ENCODE data around the genes XDH and MEMO1.

DNA sequence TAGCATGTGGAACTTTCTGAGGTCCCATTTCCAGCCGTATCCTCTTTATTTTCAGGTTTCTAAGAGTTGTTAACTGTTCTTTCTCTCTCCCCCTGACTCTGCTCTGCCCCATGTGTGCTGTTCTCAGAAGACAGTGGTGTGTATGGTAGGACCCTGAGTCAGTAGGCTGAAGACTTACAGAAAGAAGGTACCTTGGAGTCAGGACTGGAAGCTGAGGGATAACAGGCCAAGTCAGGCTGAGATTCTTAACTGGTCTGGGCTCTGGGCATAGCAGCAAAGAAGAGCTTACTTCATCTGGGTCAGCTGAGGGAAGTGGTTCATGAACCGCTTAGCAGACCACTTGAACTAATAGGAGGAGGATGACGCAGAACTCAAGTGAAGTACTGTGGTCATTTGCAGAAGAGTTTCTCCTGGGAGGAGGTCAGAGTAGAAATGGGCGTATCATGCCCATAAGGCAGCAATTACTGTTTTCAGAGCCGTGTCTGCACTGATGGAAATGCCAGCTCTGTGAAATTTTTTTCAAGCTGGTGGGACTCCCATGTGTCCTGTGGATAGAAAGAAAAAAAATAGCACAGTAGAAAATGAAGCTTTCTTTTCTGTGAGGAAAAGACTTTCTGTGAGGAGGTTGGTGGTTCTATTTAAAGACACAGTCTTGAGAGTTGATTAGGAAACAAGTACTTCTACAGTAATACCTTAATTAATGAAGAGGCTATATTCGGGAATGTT is 164.6 kb downstream of the LCLAT1 start:
- PRO-cap: no peak
CAGE:
- cytosol, long polyA plus RNA: no peak
- long polyA plus RNA: no peak
- nucleus, long polyA plus RNA: no peak

GRCh38 chr2:31253714-31254222 is 19.8 kb downstream of the EHD3 start:
- PRO-cap: no peak
CAGE:
- cytosol, long polyA plus RNA: no peak
- long polyA plus RNA: no peak
- nucleus, long polyA plus RNA: no peak

- PRO-cap: no peak
CAGE:
- cytosol, long polyA plus RNA: no peak
- long polyA plus RNA: no peak
- nucleus, long polyA plus RNA: start-site peak on the minus strand at chr2:31414701-31414747, 47 and 54 reads in 2 replicates
Observed at GRCh38 chr2:31414060-31415317, at the start of gene XDH. Gene XDH (minus strand): TSS chr2:31414742.

DNA sequence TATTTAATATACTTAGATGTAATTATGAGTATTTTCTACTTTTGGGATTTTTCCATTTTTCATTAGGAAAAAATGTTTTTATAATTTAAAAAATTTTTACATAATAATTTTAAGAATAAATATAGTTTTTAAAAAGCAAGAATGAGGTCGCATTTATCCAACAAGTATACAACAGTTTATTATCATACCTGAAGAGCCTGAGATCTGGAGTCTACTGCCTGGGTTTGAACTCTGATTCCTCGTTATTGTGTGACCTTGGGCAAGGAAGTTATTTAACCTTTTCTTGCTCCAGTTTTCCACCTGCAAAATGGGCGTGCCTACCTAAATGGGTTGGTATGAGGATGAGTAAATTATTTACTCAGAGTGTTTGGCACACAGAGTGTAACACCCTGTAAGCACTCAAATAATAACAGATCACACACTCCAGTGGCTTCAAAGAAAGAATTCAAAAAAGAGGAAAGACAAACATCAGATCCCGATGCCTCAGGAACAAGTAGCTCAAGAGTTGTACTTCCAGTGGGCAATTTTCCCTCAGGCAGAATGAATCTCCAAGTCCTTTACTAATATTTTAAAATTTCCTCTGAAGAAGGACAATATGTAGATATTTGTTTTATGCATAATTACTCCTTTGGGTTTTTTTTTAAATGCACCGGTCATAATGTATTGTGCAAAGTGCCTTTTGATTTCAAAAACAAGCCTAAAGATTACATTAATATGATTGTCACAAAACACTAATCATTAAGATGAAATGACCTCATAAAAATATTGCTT is 2.4 kb downstream of the SRD5A2 start:
- PRO-cap: no peak
CAGE:
- cytosol, long polyA plus RNA: no peak
- long polyA plus RNA: no peak
- nucleus, long polyA plus RNA: no peak

DNA sequence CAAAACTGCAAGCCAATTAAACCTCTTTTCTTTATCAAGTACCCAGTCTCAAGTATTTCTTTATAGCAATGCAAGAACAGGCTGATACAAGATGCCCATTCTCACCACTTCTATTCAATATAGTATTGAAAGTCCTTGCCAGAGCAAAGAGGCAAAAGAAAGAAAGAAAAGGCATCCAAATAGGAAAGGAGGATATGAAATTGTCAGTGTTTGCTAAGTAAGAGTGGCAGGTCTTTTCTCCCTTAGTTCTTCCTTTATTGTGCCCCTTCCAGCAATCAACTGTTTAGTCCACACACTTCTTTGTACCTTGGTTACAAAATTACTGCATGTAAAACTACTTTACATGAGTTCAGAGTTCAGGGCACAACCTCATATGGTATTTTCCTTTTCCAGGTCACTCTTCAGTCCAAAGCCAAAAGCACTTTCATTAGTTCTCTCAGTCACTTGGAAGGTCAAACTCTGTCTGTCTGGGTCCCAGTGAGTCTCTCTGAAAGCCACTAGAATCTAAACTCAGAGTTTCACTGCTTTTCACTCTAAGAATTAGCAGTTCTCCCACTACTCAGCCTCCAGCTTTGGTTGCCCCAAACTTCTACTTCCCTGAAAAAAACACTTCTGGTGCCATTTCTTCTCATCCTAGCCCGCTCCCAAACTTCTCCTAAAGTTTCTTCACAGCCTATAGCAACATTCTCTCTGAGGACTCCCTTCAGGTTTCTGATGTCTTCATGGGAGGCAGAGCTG is 122.5 kb upstream of the SRD5A2 start:
- PRO-cap: no peak
CAGE:
- cytosol, long polyA plus RNA: no peak
- long polyA plus RNA: no peak
- nucleus, long polyA plus RNA: no peak

DNA sequence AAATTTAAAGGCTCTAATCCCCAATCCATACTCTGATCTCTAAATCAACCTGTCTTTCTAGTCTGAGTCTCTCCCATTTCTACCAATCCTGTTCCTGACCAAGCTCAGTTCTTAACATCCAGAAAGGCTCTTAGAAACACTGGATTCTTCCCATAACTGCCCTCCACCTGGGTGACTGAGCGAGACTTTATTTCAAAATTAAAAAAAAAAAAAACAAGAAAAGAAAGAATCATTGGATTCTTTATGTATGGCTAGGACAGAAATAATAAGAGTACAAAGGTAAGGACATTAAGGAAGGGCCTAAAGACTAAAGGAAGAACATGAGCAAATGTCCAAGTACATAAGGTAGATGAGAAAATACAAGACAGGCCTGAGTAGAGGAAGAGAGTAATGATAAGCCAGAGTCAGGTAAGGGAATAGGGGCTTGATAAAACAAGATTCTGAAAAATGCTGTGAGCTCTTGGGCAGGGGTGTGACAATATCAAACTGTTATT is 76.5 kb downstream of the MEMO1 start:
- PRO-cap: no peak
CAGE:
- cytosol, long polyA plus RNA: no peak
- long polyA plus RNA: no peak
- nucleus, long polyA plus RNA: start-site peak on the minus strand centred at position 383 of the sequence, 171 bp wide, 27 and 16 reads in 2 replicates

DNA sequence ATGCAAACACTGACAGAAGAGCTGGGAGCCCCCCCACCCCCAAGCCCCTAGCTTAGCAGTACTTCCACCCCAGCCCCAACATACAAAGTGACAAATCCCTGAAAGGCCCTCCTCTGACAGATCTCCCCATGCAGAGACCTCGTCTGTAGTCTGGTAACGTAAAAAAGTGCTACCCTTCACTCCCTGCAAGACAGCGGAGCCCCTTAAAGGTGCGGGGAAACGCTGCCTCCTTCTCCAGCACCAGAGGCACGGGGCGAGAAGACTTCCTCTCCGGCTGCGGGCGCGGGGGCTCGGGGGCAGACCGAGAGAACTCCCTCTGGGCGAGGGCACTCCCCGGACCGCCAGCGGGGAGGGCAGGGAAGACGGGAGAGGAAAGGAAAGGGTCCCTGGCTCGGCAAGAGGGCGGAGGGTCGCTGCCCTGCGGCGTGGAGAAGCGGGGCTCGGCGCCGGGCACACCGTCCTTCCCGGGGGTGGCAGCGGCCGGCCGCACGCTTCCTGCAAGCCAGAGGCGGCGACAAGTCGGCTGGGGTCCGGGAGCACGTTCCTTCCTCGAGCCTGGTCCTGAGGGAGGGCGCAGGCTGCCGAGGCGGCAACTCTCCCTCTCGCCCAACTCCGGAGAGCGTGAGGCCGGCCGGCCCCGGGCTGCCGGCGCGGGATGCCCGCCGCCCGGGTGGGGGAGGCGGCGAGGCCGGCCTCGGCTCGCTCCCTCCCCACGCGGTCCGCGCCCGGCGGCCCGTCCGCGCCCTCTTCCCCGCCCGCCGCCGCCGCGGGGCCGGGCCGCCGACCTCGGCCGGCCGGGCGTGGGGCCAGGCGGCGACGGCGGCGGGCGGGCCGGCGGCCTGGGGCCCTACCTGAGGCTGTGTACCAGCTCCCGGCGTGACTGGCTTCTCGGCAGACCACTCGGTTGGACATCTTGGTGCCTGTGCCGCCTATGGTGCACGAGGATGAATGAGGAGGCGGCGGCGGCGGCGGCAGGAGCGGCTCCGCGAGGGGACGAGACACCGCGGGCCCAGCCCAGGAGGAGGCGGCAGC is 1.2 kb downstream of the MEMO1 start:
- PRO-cap: bidirectional peak, plus-strand start outside the sequence, minus-strand start at position 750 of the sequence
CAGE:
- cytosol, long polyA plus RNA: no peak
- long polyA plus RNA: no peak
- nucleus, long polyA plus RNA: no peak

DNA sequence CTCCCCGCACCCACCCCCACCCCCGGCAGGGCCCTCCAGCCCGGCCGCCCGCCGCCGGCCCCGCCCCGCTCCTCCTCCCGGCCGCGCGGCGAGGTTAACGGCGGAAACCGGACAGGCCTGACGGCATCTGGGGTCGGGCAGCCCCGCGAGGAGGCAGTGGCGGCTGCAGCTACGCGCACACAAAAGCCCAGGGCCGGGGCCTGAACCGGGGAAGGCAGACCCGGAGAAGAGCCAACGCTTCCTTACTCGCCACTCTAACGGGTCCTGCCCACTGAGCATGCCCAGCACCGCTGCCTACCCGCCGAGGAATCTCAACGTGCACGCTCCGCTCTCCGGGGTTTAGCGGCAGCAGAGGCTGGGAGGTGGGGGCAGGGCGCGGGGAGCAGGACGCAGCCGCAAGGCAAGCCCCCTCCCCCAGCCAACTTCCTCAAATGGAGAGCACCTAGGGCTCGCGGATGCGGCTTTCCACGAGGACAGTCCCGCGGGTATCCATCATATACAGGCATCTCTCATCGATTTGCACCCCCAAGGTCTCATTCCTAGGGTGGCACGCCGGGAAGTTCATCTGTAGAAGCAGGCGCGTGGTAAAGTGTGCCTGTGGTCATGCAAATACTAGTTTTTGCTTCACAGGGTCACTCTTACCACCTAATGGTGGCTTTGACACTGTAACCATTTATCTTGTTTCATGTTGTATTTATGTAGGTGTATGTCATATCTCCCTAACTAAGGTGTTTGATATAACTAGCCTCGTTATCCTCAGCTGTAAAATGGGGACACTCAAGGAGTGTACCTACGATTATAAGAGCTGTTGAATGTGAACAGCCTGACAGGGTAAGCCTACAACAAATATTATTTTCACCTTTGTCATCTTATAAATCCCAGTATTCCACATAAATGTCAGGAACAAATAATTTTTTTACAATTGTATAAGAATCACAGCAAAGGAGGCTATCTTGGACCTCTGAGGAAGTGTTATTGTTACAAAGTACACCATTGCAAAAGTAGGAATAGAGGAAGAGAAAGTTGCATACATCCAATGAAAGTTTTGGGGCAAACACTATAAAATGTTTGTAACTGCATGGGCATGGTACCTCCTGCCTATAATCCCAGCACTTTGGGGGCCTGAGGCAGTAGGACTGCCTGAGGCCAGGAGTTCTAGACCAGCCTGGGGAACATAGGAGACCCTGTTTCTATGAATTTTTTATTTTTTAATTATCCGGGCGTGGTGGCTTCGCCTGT is at the start of gene MEMO1:
Gene MEMO1 (minus strand): TSS at position 313 of the 1,239 bp plus-strand sequence.
- PRO-cap: bidirectional peak, plus-strand start at position 126 of the sequence, minus-strand start at position 158 of the sequence; bidirectional peak, plus-strand start at position 430 of the sequence, minus-strand start at position 313 of the sequence
CAGE:
- cytosol, long polyA plus RNA: start-site peak on the minus strand centred at position 309 of the sequence, 87 bp wide, 48 and 12 reads in 2 replicates
- long polyA plus RNA: no peak
- nucleus, long polyA plus RNA: no peak

GRCh38 chr2:32197616-32198040 is 32.0 kb downstream of the SLC30A6 start:
- PRO-cap: no peak
CAGE:
- cytosol, long polyA plus RNA: no peak
- long polyA plus RNA: no peak
- nucleus, long polyA plus RNA: no peak

- PRO-cap: no peak
CAGE:
- cytosol, long polyA plus RNA: no peak
- long polyA plus RNA: no peak
- nucleus, long polyA plus RNA: no peak
Observed at GRCh38 chr2:32204380-32204955, 38.8 kb downstream of the SLC30A6 start.

DNA sequence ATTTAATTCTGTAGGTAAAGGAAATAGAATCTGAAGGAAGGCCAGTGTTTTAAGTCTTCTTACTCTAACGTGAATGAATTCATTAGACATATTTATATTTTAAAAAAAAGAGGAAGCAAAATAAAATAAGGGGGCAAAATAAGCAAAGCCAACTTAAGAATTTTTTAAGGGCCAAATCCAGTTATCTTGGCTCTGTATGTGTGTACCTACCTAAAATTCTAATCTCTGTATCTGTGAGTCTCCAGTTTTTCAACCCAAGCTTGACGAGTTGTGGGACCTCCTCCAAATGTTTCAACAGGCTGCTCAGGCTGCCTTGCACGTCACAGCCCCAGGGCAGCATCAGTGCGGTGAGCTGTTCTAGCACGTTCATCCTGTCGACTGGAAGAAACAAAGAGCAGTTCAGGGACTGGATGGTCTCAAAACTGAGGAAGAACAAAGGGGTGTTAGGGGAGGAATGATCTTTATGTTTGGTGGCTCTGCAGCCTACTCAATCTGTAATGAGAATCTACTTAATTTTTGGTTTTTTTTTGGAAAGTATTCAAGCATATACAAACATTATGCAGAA is 29.4 kb downstream of the NLRC4 start:
- PRO-cap: no peak
CAGE:
- cytosol, long polyA plus RNA: no peak
- long polyA plus RNA: no peak
- nucleus, long polyA plus RNA: no peak

DNA sequence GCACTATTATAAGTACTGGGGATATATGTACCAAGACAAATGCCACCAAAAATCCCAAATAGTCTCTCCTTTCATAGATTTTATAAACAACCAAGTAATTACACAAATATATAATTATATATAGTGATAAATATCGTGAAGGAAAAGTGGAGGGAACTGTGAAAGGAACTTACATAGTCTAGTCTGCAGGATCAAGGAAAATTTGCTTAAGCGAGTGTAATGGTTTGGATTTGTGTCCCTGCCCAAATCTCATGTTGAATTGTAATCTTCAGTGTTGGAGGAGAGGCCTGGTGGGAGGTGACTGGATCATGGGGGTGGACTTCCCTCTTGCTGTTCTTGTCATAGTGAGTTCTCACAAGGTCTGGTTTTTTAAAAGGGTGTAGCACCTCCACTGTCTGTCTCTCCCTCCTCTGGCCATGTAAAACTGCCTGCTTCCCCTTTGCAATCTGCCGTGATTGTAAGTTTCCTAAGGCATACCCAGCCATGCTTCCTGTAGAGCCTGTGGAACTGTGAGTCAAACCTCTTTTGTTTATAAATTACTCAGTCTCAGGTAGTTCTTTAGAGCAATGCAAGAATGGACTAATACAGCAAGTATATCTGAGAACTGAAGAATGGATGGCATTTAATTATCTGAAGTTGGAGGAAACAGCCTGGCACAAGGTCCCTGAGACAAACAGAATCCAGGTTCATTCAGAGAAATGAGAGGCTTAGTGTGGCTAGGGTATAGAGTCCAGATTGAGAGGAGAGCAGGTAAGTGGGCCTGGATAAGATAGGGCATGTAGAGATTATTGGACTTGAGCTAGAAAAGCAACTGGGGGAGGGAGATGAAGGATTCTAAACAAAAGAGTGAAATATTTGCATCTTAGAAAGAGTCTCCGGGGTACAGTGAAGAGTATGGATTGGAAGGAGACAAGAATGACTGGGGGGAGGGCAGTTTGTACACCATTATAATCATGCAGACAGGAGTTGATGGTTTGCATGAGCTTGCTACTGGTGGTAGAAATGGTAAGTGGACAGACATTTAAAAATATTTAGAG is 6.7 kb downstream of the YIPF4 start:
- PRO-cap: no peak
CAGE:
- cytosol, long polyA plus RNA: no peak
- long polyA plus RNA: no peak
- nucleus, long polyA plus RNA: no peak

DNA sequence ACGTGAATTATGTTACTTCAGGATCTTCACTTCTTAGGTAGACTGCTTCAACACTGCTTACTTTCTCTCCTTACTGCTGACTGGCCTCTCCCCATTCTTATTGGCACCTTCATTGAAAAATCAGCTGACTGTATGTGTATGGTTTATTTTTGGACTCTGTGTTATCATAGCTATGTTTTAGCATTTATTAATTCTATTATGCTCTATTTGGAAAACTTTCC is 92.1 kb downstream of the TTC27 start:
- PRO-cap: no peak
CAGE:
- cytosol, long polyA plus RNA: no peak
- long polyA plus RNA: no peak
- nucleus, long polyA plus RNA: no peak

DNA sequence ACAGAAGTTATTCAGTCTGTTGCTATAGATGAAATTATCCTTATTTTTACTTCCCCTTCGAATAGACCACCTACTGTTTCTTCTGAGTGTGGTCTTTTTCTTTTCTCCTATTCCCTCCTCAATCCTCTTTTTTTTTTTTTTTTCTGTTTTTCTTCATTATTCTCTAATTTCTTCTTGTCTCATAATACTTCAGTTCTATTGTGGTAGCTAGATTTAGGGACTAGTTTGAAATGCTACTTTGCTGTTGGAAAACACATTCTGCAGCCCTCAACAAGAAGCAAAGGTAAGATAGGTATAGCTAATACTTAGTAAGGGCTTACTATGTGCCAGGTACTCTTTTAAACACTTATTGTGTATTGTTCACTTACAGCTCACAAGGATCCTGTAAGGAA is 75.4 kb downstream of the LTBP1 start:
- PRO-cap: no peak
CAGE:
- cytosol, long polyA plus RNA: no peak
- long polyA plus RNA: no peak
- nucleus, long polyA plus RNA: no peak

- PRO-cap: no peak
CAGE:
- cytosol, long polyA plus RNA: no peak
- long polyA plus RNA: no peak
- nucleus, long polyA plus RNA: no peak
Observed at GRCh38 chr2:33038863-33039277, 92.1 kb downstream of the LTBP1 start.

- PRO-cap: no peak
CAGE:
- cytosol, long polyA plus RNA: no peak
- long polyA plus RNA: no peak
- nucleus, long polyA plus RNA: no peak
Observed at GRCh38 chr2:33158491-33159177, 211.9 kb downstream of the LTBP1 start.

GRCh38 chr2:33338514-33338890 is 137.9 kb upstream of the RASGRP3 start:
- PRO-cap: no peak
CAGE:
- cytosol, long polyA plus RNA: no peak
- long polyA plus RNA: no peak
- nucleus, long polyA plus RNA: no peak

- PRO-cap: no peak
CAGE:
- cytosol, long polyA plus RNA: no peak
- long polyA plus RNA: no peak
- nucleus, long polyA plus RNA: no peak
Observed at GRCh38 chr2:33442645-33443117, 33.8 kb upstream of the RASGRP3 start.

GRCh38 chr2:33535489-33535790 is 59.0 kb downstream of the RASGRP3 start:
- PRO-cap: no peak
CAGE:
- cytosol, long polyA plus RNA: no peak
- long polyA plus RNA: no peak
- nucleus, long polyA plus RNA: no peak

DNA sequence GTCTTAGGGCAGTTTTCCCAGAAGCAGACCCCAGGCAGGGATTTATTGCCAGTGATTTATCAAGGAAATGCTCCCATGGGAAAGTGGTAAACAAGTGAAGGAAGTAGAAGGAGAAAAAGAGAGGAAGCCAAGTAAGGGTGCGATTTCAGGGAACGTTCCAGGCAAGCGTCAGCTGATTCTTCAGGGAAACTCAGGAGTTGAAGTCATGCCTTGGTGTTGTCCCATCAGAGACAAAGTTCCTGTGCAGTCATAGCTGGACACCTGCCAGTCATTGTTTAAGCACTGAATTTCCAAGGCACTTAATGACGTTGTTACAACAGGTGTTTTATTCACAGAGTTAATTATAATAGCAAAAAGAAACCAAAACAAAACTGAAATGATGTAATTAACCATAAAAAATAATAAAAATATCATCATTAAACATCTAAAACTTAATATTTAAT is 381.8 kb upstream of the CRIM1 start:
- PRO-cap: no peak
CAGE:
- cytosol, long polyA plus RNA: no peak
- long polyA plus RNA: no peak
- nucleus, long polyA plus RNA: no peak